Tibial nerve (tissue), 3 donors: ENCODE measurements around a stretch of chr1.

GRCh38 chr1:32014931-32015124, 1.2 kb downstream of the KHDRBS1 start:
- PRO-cap, result no peak
- RAMPAGE, long total RNA, 3 experiments, result no peak in any of the 3 experiments

GRCh38 chr1:32030205-32030612, 16.5 kb downstream of the KHDRBS1 start:
- PRO-cap, result no peak
- RAMPAGE, long total RNA, 3 experiments, result no peak in any of the 3 experiments

- PRO-cap, result no peak
- RAMPAGE, long total RNA, 3 experiments, result no peak in any of the 3 experiments
Observed at GRCh38 chr1:32199540-32200085, 782 bp upstream of the CCDC28B start.

GRCh38 chr1:32223617-32224816, 1.8 kb downstream of the EIF3I start:
- PRO-cap, result no peak
- RAMPAGE, long total RNA, 3 experiments, result no peak in any of the 3 experiments

GRCh38 chr1:32239723-32240051, 7.3 kb upstream of the FAM167B start:
- PRO-cap, result no peak
- RAMPAGE, long total RNA, 3 experiments, result no peak in any of the 3 experiments

DNA sequence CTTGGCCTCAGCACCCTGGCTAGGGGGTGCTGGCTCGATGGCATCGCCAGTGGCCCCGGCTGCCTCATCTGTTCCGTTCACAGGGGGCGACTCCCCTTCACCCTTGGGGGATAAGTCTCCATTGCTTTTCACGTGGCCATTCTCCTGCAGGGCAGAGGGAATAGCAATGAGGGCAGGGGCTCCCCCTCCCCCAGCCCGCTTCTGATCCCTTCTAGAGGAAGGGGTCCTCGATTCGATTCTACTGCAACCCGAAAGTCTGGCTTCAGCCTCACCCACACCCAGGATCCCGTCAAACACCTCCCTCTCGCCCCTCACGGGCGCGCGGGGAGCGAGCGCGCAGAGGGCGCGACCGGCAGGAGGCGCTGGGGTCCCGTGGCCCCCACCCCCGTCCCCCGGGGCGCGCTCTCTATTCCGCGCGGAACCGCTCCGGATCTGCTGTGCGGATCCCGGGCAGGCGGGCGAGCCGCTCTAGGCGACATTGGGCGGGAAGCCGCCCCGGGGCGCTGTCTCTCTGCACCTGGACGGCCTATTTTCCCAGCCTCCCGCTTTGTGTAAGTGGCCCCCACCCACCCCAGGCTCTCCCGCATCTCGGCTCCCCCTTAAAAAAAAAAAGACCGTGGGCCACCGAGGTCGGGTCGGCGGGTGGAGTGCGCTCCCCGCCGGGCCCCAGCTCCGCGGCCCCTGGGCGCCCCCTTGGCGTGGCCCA, 926 bp downstream of the MARCKSL1 start:
- PRO-cap, result bidirectional peak, plus-strand start at position 435 of the sequence, minus-strand start at position 286 of the sequence
- RAMPAGE, long total RNA, 3 experiments, result no peak in any of the 3 experiments

GRCh38 chr1:32335660-32335781, 512 bp downstream of the MARCKSL1 start:
- PRO-cap, result no peak
- RAMPAGE, long total RNA, 3 experiments, result no peak in any of the 3 experiments

DNA sequence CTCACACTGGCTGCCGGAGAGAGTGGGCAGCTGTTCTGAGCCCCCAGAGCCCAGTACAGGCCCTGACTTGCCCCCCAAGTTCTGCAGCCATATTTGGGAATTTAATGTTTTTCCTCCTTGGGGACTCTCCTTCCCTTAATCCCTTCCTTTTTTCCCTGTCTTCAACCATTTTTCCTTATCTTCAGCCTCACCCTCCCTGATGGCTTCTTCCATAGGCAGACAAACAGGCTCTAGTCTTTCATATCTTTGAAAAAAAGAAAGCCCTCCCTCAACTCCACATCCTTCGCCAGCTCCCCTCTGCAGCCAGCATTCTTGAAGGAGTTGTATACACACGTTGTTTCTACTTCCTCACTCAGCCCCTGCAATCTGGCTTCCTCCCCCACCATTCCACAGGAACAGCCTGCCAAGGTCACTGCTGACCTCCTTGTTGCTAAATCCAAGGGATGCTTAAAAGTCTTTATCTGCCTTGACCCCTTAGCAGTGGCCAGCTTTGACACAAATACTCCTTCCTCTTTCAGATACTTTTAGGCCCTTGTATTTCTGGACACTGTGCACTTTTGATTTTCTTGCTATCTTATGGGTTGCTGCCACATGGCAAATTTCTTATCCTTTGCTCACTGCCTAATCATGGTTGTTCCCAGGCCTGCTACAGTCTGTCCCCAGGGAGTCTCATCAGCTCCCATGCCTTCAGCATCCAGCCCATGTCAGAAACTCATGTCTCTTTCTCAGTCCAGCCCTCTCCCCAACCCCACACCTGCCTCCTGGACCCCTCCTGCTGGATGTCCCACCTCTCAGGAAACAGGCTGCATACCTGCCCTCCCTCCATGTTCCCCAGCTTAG, 8.4 kb downstream of the FAM229A start:
- PRO-cap, result no peak
- RAMPAGE, long total RNA, 3 experiments, result no peak in any of the 3 experiments

DNA sequence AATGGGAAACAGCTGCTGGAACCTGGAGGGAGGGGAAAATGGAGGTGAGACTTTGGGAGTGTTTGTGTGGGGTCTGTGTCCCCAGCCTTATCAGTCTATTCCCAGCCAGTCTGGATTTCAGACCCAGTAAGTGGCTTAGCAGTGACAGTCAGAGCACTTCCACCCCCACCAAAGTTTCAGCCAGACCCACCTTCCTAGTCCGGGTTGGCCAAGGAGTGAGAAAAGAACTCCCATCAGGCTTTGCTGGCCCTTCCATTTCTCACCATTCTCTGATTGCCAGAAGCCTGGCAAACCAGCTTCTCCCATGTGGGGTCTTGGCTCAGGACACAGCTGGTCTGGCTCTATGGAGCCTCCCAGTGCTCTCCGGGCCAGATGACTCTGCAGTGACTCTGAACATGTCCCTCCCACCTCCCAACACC, 15.9 kb downstream of the TSSK3 start:
- PRO-cap, result no peak
- RAMPAGE, long total RNA, 3 experiments, result no peak in any of the 3 experiments

- PRO-cap, result no peak
- RAMPAGE, long total RNA, 3 experiments, result no peak in any of the 3 experiments
Observed at GRCh38 chr1:32387985-32388193, 6.4 kb downstream of the BSDC1 start.

DNA sequence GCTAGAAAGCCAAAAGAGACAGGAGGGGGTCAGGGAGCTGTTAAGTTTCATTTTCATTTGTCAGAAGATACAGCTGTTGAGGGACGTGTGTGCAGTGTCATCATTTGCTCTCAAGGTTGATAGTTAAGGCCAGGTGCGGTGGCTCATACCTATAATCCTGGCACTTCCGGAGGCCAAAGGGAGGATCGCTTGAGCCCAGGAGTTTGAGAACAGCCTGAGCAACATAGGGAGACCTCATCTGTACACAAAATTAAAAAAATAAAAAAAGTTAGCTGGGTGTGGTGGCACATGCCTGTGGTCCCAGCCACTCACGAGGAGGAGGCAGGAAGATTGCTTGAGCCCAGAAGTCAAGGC, 22.7 kb downstream of the ZBTB8OS start:
- PRO-cap, result no peak
- RAMPAGE, long total RNA, 3 experiments, result no peak in any of the 3 experiments

GRCh38 chr1:32681350-32682132, 21.0 kb downstream of the SYNC start:
- PRO-cap, result no peak
- RAMPAGE, long total RNA, 3 experiments, result no peak in any of the 3 experiments

- PRO-cap, result no peak
- RAMPAGE, long total RNA, 3 experiments, result no peak in any of the 3 experiments
Observed at GRCh38 chr1:32742942-32743464, 1.4 kb downstream of the KIAA1522 start.

DNA sequence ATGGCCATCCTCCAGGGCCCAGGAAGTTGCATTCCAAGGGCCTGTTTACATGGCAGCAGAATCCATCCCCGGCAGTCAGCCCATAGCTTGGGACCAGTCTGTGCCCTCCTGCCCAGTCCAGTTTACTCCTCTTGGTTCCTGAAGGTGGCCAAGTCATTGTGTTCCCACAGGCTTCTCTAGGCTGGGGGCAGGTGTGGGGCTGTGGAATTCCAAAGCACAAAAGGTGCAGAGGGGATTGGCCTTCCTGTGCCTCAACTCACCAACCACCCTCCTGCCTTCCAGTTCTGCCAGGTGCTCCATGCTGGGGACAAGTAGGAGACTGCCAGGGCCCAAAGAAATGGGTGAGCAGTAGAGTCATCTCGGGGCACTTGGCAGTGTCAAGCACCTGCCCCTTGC, 31.7 kb downstream of the KIAA1522 start:
- PRO-cap, result no peak
- RAMPAGE, long total RNA, 3 experiments, result start-site peak on the plus strand in 1 of 3 experiments, centred at position 319 of the sequence, 10 reads per replicate

DNA sequence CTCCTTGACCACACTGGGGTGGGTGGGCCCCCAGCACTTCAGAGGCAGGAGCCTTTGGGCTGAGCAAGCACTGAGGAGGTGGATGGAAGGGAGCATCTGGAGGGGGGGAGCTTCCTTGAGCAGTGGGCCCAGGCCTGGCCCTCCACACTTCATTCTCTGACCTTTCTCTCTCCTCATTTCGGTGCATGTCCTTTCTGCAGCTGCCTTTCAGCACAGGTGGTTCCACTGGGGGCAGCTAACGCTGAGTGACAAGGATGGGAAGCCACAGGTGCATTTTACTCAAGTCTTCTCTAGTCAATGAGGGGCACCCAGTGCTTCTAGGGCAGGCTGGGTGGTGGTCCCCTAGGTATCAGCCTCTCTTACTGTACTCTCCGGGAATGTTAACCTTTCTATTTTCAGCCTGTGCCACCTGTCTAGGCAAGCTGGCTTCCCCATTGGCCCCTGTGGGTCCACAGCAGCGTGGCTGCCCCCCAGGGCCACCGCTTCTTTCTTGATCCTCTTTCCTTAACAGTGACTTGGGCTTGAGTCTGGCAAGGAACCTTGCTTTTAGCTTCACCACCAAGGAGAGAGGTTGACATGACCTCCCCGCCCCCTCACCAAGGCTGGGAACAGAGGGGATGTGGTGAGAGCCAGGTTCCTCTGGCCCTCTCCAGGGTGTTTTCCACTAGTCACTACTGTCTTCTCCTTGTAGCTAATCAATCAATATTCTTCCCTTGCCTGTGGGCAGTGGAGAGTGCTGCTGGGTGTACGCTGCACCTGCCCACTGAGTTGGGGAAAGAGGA, 32.3 kb downstream of the KIAA1522 start:
- PRO-cap, result no peak
- RAMPAGE, long total RNA, 3 experiments, result no peak in any of the 3 experiments

DNA sequence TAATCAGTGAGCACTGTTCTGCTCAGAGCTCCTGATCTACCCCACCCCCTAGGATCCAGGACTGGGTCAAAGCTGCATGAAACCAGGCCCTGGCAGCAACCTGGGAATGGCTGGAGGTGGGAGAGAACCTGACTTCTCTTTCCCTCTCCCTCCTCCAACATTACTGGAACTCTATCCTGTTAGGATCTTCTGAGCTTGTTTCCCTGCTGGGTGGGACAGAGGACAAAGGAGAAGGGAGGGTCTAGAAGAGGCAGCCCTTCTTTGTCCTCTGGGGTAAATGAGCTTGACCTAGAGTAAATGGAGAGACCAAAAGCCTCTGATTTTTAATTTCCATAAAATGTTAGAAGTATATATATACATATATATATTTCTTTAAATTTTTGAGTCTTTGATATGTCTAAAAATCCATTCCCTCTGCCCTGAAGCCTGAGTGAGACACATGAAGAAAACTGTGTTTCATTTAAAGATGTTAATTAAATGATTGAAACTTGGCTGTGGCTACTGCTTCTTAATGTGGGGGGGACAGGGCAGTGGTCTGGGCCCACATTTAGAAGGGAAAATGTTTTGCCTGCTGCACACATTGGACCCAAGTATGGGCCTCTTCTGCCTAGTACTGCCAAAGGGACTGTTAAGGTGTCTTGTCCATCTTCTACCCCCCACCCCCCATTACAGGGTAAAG, 33.0 kb downstream of the KIAA1522 start:
- PRO-cap, result no peak
- RAMPAGE, long total RNA, 3 experiments, result no peak in any of the 3 experiments

- PRO-cap, result no peak
- RAMPAGE, long total RNA, 3 experiments, result no peak in any of the 3 experiments
Observed at GRCh38 chr1:32992983-32993581, 28.5 kb upstream of the RNF19B start.

DNA sequence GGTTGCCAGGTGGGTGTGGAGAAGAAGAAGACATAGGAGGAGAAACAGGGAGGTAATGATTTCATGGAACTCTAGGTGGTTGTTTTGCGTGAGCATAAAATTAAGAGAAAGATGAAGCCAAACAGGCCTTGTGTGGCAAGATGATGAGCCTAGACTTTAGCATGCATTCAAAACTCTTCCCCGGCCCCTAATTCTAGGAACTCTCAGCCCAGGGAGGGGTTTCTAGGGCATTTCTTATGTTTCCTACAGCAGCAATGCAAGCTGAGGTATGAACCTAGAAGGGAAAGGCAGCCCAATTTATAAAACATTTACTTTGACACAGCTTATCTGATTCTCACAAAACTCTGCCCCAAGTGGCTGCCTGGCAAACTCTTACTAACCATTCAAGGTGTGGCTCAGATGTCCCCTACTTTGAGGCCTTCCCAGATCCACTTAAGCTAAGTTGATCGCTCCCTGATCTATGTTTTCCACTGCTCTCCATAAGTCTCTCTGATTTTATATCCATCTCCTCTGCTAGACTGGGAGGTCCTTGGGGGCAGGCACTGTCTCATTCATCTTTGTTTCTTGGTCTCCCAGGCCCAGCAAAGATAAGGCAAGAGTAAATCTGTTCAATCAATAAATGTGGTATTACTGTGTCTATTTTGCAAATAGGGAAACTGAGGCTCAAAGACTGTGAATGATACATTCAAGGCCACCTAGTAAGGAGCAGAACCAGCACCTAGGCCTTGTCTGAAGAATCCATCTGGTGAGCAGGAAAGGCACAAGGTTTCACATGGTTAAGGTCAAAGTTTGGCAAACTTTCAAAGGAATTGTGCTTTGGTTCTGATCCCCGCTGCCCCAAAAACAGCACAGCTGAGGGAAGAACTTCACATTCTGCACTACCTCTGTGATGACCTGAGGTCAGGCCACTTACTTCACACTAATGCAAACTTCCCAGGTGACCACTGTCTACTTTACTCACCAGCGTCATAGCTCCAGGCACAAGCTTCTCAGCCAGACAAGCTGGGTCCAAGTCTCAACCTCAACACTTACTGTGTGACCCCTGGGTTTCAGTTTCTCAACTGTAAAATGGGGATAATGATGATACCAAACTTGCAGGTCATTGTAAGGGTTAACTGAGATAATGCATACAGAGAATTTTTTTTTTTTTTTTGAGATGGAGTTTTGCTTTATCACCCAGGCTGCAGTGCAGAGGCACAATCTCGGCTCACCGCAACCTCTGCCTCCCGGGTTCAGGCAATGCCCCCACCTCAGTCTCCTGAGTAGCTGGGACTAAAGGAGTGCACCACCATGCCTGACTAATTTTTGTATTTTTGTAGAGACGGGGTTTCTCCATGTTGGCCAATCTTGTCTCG, 35.1 kb downstream of the AK2 start:
- PRO-cap, result no peak
- RAMPAGE, long total RNA, 3 experiments, result no peak in any of the 3 experiments

- PRO-cap, result bidirectional peak, plus-strand start at chr1:33011411, minus-strand start at chr1:33011276
- RAMPAGE, long total RNA, 3 experiments, result no peak in any of the 3 experiments
Observed at GRCh38 chr1:33010989-33011683, 25.5 kb downstream of the AK2 start.

DNA sequence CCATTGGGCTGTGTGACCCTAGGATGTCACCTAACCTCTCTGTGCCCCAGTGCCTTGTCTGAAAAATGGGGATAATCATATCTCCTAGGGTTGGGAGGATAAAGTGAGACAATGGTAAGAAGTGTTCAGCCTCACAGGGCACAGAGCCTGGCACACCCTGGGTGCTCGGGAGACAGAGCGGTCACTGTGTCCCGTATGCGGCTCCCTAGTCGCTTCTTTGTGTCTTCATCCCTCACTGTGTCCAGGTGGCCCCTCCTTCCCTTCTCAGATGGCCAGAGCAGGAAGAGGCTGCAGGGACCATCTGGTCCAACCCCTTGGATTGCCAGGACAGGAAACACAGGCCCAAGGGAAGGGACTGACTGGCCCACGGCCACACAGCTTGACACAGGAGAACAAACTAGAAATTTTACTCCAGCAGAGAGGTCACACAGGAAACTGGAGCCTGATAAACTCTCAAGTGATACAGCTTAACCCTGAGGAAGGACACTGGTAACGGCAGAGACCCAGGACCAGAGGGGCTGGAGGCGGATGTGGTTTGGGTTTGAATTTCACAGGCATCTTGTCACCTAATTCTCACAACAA, 11.0 kb downstream of the TRIM62 start:
- PRO-cap, result no peak
- RAMPAGE, long total RNA, 3 experiments, result no peak in any of the 3 experiments